Panc1 (cell line): ENCODE results near the genes HTR6, OTUD3 and PLA2G5.

- RRBS, 2 experiments: no CpG with 5 or more reads among the region's 11 CpGs
Measured at GRCh38 chr1:19055054-19055466, 98.6 kb upstream of the IFFO2 start.

GRCh38 chr1:19069946-19070549 lies 113.6 kb upstream of the IFFO2 start:
- RRBS, 2 experiments: no CpG with 5 or more reads among the region's 15 CpGs

DNA sequence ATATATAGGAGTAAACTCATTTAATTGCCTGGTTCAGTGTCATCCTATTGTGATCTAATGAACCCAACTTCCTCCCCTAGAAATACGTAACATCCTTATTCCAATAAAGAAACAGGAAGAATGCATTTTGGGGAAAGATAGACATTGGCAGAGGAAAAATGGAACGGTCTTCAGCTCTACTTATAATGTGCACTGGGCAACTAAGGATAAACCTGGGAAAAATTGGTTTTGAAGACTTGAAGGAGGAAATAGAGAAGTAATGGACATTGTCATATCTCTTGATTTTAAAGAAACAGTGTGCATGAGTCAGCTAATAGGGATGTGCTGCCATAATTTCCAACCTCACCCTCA lies 5.5 kb downstream of the UBR4 start:
- RRBS, 2 experiments: no CpG with 5 or more reads among the region's 2 CpGs

DNA sequence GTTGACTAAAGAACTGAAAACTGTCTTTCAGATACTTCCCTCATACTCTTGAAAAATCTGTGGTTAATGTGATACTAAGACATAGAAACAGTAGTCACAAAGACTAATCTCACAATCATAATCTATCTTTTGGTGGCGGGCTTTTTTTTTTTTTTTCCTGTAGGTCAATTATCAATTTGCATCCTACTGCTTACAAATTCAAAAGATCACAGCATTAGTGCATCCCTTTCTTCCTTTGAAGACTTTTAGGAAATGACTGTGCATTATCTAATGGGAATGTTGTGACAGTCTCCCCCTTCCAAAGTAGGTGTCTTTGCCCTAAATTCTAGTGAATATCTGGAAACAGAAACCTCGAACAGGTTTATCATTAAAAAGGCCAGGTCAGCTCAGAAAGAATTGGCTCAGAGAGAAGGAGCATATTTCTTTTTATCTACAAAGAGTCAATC lies 4.5 kb downstream of the UBR4 start:
- RRBS, 2 experiments: no CpG with 5 or more reads among the region's 2 CpGs

GRCh38 chr1:19232006-19232478 lies 19.3 kb downstream of the EMC1 start:
- RRBS, 2 experiments: no CpG with 5 or more reads among the region's 8 CpGs

DNA sequence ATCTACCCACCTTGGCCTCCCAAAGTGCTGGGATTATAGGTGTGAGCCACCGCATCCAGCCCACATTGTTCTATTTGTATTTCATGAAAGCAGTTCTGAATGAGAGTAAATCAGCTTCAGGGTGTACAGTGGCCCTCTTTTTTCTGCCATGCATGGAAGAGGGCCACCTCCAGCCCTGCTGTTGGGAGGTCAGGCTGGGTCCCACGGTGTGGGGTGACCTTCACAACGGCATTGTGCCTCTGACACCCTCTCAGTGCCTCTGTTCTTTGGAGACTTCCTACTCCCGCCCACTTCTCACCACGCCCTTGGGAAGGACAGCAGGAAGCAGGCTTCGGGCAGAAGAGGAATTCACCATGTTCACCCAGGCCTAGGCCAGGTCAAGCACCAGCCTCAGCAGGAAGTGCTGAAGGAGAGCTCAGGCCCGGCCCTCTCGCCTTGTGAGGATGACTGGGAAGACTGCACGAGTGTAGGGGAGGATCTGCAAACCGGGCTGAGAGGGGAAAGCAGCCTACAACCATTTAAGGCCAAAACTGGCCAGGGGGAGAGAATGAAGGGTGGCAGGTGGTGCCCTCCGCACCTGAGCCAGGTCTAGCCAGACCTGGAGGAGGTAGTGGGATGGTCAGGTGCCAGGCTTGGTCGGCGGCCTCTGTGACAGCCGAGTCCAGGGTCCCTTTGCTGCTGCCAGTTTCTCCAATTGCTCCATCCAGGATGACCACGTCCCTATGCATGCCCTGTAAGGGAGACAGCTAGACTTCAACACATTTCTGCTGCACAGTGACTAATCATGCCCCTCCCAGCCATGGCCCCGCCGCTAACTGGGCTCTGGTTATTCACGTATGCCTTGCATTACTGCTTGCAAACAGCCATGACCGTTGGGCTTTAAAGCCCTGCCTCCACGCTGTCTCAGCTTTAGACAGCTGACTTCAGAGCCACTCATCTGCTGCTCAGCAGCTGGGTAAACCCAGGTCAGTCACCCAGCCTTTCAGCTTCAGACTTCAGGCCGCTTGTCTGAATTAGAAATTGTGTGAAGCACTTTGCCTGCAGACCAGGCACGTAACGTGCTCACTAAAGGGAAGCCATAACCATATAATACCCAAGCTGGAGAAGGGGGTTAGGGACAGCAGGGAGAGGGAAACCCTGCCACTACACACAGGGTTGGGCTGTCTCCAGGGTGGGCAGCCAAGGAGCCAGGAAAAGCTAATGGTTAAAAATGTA lies 8.8 kb downstream of the MRTO4 start:
- RRBS, 2 experiments: 57 to 80% methylated on average over 4 of the region's 23 CpGs

GRCh38 chr1:19270264-19271077 lies 18.1 kb downstream of the AKR7A3 start:
- RRBS, 2 experiments: no CpG with 5 or more reads among the region's 14 CpGs

DNA sequence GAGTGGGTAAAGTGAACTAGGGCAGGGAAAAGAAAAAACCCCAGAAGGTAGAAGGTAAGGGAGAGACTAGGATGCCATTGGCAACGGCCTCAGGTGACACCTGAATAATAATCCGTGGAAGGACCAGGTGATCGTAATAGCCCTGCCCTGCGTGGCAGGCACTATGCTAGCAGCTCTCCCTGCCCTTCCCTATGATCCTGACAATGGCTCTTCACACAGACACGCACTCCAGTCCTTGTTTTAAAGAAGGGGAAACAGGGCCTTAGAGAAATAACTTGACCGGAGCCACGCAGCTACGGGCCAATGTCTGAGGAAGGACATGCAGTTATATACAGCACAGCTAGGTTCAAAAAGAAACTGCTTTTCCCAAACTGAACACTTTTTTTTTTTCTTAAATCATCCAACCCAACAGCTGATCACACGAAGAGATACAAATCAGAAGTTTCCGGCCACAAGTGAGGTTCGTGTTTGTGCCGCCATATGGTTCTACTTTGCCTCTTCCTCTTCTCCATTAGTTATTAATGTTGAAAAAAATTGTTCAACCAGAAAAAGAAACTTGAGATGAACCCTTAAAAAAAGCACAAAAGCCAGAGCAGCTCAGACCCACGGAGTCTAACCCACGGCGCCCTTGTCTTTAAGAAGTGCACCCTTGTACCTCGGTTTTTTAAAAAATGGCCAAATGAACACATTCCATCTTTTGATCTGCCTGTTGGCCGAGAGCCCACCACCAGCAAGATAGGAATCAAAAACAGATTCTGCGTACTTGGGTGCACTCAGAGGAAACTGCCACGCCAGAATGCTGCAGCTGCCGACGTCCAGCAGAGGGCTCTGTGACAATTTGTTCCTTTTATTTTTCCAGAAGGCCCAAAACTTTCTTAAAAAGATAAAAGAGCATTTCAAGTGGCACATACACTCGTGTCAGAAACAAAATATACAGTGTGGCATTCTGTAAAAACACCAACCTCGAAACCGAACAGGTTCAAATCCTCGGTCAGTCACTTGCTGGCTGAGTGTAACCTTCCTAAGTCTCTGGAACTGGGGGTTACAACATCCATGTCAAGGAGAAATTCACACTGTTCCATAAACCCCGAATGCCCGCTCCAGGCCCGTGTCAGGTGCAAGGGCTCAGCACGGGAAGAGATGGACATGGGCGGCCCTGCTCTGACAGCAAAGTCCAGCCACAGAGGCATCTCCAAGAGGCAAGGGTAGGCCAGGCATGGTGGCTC lies 79.0 kb downstream of the SLC66A1 start:
- RRBS, 2 experiments: no CpG with 5 or more reads among the region's 30 CpGs

GRCh38 chr1:19604722-19605488 lies 8.1 kb downstream of the MICOS10 start:
- RRBS, 2 experiments: no CpG with 5 or more reads among the region's 3 CpGs

- RRBS, 2 experiments: 8 to 20% methylated on average over 11 of the region's 23 CpGs
Measured at GRCh38 chr1:19643453-19643925, 622 bp upstream of the NBL1 start.

- RRBS, 2 experiments: no CpG with 5 or more reads among the region's 6 CpGs
Measured at GRCh38 chr1:19646408-19646929, 2.4 kb downstream of the NBL1 start.

DNA sequence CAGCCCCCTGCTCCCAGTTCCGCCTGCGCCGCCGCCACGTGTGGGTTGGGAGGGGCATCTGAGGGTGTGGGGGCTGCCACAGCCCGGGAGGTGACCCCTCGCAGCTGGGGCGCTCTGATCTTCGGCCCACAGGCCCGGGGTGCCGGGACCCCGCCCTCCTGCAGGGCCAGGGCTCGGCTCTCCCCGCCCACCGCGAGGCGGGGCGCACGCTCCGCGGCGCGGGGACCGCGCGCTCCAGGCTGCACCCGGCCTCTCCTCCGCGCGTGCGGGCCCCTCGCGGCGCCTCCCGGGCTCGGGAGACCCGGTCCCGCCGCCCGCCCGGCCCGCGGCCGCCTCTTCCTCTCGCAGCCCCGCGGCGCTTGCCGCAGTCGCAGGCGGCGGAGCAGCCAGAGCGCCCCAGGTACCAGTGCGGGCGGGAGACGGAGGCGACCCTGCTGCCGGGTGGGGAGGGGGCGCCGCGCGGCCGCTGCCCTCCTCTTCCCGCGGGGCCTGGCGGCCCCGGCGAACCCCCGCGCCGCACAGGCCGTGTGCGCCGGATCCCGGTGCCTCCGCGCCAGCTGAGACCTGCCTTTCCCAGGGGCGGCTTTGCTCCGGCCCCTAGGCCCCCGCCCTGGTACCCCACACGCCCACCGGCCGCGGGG lies at the start of gene HTR6:
Gene HTR6 (plus strand): TSS at position 242 of the 641 bp plus-strand sequence.
- RRBS, 2 experiments: 2 to 6% methylated on average over 42 to 53 of the region's 84 CpGs

- RRBS, 2 experiments: no CpG with 5 or more reads among the region's 20 CpGs
Measured at GRCh38 chr1:19687997-19688821, 23.5 kb downstream of the HTR6 start.

- RRBS, 2 experiments: no CpG with 5 or more reads among the region's 1 CpG
Measured at GRCh38 chr1:19860413-19860703, 21.8 kb upstream of the OTUD3 start.

GRCh38 chr1:19881921-19883180 lies at the start of gene OTUD3:
TSS of gene OTUD3 (plus strand) at chr1:19882395.
- RRBS, 2 experiments: 1 to 7% methylated on average over 32 to 36 of the region's 102 CpGs

- RRBS, 2 experiments: 60 to 80% methylated on average over 8 of the region's 16 CpGs
Measured at GRCh38 chr1:20069895-20070608, at the start of gene PLA2G5. TSS of gene PLA2G5 (plus strand) at chr1:20070194.

- RRBS, 2 experiments: no CpG with 5 or more reads among the region's 3 CpGs
Measured at GRCh38 chr1:20108576-20109092, 10.7 kb downstream of the PLA2G2D start.

- RRBS, 2 experiments: 3 to 13% methylated on average over 3 of the region's 5 CpGs
Measured at GRCh38 chr1:20186245-20186325, 189 bp downstream of the UBXN10 start.

GRCh38 chr1:20322069-20322630 lies 31.5 kb downstream of the VWA5B1 start:
- RRBS, 2 experiments: no CpG with 5 or more reads among the region's 10 CpGs

- RRBS, 2 experiments: no CpG with 5 or more reads among the region's 1 CpG
Measured at GRCh38 chr1:20479679-20480084, 6.3 kb downstream of the CAMK2N1 start.